Suprapubic skin (tissue), 4 donors: ENCODE results near the gene METAP2.

- PRO-cap = no peak
- RAMPAGE, long total RNA, 4 experiments = start-site peak on the plus strand in 1 of 4 experiments, at chr12:93738409-93738685 at its widest, 9 reads per replicate
These were observed 61.1 kb downstream of the CRADD start for GRCh38 chr12:93737940-93738972.

DNA sequence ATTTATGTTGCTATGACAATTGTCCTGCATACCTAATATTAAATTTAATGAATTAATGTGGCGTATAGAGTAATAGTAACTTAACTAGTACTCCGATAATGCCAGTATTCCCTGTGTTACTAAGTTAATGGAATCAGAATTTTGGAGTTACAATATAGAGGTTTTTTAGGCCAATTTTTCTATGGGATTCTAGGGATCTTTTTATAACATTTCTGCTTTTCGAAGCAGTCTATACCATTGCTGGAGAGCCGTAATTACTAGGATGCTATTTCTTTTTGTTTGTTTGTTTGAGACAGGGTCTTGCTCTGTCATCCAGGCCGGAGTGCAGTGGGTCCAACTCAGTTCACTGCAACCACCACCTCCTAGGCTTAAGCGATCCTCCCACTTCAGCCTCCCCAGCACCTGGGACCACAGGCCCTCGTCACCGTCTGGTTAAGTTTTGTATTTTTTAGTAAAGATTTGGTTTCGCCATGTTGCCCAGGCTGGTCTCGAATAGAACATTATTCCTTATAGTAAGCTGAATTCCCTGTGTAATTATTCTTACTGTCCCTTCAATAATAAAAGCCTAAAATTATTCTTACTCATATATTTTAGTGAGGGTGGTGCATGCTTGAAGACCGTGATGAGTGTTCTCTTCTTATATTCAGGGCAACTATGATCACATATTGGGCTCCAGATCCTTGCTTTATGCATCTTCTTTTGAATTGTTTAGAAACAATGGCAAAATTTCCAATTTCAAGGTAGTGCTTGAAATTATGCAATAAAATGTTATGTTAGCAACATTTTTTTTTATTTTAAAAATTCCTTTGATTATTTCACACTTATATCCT lies 66.1 kb downstream of the CRADD start:
- PRO-cap = no peak
- RAMPAGE, long total RNA, 4 experiments = no peak in any of the 4 experiments

DNA sequence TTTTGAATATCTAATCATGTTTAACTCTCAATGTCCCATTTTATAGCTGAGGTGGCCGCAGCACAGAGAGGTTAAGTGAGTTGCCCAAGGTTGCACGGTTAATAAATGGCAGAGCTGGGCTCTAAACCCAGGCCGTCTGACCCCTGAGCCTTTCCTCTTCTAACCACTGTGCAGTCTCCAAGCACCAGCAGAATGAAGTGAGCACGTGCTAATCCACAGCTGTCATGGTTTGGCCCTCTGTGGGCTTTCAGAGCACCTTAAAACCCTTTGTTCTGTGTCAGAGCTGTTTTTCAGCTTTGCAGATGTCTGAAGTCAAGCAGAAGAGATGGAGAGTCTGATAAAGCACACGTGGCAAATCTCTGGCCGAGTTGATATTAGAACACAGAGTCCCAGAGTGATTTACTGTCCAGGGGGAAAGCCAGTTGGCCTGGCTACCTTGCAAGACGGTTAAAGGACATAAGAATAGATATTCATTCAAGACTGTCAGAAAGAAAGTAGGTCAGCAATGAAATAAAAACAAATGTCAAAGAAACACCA lies 107.2 kb downstream of the CRADD start:
- PRO-cap = no peak
- RAMPAGE, long total RNA, 4 experiments = no peak in any of the 4 experiments

DNA sequence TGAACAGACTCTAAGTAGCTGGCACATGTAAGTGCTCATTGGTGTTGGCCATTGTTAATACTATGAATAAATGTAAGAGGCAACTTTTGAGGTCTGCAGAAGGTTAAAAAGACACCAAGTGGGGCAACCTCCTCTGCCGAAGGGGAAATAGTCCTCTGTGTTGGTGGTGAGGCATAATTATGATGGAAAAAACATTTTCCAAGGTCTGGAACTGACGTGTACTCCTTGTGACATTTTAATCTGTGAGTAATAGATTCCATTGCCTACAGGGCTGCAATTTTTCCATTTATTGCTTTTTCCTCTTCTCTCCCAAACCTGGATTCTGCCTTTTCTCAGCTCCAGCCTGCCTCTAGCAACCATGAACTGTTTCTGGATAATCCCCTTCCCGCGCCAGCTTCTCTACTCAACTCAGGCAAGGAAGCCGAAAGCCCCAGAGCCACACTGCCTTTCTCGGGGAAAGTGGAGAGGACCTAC lies 230.2 kb upstream of the PLXNC1 start:
- PRO-cap = no peak
- RAMPAGE, long total RNA, 4 experiments = no peak in any of the 4 experiments

DNA sequence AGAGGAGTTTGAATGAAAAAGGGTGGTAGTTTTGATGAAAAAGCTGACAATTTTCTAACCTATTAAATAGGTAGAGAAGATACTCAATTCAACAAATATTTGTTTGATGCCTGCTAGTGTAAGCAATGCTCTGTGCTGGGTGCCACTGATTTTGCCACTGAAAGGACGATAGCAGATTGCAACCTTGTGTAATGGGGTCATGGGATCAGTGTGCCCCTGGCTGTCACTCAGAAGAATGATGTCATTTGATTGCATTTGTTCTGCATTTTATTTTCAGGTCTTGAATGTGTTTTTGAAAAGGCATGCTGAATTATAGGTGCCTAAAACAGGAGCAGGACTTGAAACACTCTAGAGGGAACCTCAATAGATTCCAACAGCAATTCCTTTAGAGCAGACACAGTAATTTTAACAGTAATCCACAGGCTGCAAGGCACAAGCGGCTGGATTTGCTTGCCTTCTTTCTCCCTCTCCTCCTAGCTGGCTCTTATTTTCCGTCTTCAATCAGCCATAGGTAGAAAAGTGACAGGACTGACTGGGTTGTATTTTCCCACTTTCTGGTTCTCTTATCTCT lies 4.0 kb downstream of the PLXNC1 start:
- PRO-cap = no peak
- RAMPAGE, long total RNA, 4 experiments = no peak in any of the 4 experiments

DNA sequence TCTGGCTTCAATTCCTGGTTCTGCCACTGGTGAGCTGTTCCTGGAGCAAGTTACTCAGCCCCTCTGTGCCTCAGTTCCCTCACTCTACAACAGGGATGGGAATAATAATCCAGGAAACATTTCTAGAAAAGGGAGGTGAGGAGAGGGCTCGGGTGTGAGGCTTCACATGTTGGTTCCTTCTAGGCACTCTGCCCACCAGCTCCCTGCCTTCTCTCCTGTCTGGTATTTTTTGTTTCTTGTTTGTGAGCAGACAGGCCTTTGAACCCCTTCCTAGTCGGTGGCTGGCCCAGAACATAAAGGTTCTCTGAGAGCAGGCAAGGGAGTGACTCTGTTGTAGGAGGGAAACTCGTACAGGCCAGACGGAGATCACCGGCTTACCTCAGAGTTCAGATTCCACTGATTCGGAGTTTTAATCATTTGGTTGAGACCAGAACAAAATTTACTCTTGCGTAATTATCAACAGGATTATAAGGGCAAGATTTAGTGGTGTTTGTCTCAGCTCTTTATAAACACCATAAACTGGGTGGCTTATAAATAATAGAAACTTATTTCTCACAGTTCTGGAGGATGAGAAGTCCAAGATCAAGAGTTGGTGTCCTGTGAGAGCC lies 128.3 kb downstream of the PLXNC1 start:
- PRO-cap = no peak
- RAMPAGE, long total RNA, 4 experiments = no peak in any of the 4 experiments

GRCh38 chr12:94367422-94368364 lies 92.0 kb downstream of the CEP83 start:
- PRO-cap = no peak
- RAMPAGE, long total RNA, 4 experiments = no peak in any of the 4 experiments

DNA sequence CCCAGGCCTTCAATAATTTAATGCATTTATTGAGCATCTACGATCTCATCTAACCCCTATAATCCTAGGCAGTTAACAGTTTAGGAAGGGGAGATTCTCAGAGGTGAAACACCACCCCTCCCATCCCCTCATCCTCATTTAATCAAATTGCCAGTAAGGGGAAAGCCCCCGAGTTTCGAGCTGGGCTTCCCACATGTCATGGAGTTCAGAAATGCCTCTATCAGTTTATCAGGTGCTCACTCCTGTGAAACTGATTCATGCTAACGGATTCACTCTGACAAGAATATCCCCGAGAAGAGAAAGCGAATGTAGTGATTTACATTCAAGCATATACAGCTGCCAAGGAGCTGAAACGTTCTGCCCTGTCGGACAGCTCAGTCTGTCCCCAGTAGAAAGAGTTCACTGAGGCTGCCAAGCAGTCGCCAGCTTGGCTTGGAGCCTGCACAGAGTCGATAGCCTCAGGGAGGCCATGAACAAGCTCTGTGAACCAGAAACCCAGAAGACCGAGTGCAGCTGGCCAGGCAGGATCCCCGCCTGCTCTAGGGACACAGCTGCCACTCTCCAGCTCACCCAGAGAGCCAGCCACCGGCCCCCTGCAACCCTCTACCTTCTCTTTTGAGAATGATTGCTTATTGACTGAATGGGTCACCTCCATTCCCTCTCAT lies 88.4 kb downstream of the TMCC3 start:
- PRO-cap = no peak
- RAMPAGE, long total RNA, 4 experiments = no peak in any of the 4 experiments

GRCh38 chr12:94689674-94689984 lies 39.3 kb upstream of the TMCC3 start:
- PRO-cap = no peak
- RAMPAGE, long total RNA, 4 experiments = no peak in any of the 4 experiments

DNA sequence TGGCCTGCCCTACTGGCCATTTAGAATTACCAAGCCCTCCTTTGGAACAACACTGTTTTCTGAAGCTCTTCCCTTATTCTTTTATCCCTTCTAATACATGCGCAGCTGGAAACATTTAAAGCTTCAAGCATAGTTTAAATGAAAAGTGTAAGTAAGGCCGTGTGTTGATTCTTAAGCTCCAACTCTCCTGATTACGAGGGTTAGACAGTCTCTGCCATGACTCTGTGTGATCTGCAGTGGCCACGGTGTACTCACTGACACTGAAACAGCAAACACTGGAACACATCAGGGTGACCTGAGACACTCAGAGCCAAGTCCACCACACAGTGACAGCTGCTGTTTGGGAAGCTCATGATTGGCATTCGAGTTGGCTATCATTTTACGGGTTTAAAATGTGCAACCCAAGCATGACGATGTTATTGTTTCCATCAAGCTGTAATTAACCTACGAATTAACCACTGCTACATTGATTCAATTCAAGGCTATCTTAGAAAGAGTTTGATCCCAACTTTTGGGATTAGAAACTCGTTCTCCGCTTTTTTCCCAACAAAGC lies 62.8 kb upstream of the TMCC3 start:
- PRO-cap = no peak
- RAMPAGE, long total RNA, 4 experiments = no peak in any of the 4 experiments

DNA sequence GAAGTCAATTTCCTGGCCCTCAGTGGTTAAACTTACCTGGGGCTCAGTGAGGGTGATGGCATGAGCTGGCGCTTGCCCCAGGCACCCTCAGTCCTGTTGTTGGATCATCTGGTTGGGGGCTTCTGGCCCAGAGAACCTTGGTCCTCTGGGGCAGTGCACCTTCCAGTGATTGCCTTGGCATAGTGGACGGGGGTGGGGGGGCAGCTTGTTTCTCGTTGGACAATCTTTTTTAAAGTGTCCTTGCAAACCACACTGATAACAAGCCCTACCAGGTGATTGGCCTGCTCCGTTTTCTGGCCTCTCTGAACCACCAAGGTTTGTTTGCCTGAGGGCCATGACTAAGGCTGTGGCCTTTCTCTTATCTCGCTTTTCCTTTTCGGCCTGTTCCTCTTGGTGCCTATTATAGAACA lies 19.2 kb upstream of the METAP2 start:
- PRO-cap = no peak
- RAMPAGE, long total RNA, 4 experiments = no peak in any of the 4 experiments

DNA sequence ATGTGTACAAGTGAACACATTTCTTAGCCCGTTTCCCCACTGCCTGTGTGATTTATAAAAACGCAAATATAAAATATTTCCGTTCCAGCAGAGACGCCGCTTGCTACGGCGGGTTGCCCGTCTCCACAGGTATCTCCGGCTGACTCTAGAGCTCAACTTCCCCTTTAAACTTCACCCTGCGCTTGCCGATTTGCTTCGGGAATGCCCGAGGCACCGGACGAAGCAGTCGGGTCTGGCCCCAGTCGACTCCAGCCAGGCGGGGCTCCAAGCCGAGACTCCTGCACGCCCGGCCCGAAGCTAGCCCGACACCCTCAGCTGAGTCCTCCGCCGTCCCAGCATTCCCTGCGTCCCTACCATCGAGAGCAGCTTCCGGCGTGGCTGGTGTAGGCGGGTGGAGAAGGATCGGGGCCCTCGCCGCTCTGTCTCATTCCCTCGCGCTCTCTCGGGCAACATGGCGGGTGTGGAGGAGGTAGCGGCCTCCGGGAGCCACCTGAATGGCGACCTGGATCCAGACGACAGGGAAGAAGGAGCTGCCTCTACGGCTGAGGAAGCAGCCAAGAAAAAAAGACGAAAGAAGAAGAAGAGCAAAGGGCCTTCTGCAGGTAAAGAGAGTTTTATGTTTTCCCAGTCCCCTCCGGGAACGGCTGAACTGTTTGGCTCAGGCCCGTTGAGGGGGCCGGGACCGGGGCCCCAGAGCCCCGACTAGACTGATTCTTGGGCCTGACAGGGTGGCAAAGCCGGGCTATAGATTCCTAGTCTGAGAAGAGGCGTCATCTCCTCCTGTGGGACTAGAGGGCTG lies at the start of gene METAP2:
Gene METAP2, plus strand, starts transcription at position 424 of the 799 bp plus-strand sequence.
- PRO-cap = bidirectional peak, plus-strand start at position 427 of the sequence, minus-strand start at position 277 of the sequence
- RAMPAGE, long total RNA, 4 experiments = start-site peak on the plus strand in 4 of 4 experiments, centred at positions 413 to 469 of the sequence, 450 to 3,593 reads per replicate

- PRO-cap = unidirectional peak, plus-strand start at chr12:95547786
- RAMPAGE, long total RNA, 4 experiments = no peak in any of the 4 experiments
These were observed 3.7 kb downstream of the USP44 start for GRCh38 chr12:95547410-95548073.

- PRO-cap = no peak
- RAMPAGE, long total RNA, 4 experiments = no peak in any of the 4 experiments
These were observed 57.3 kb upstream of the USP44 start for GRCh38 chr12:95608270-95609243.

- PRO-cap = no peak
- RAMPAGE, long total RNA, 4 experiments = no peak in any of the 4 experiments
These were observed 69.2 kb downstream of the NTN4 start for GRCh38 chr12:95721277-95721754.

DNA sequence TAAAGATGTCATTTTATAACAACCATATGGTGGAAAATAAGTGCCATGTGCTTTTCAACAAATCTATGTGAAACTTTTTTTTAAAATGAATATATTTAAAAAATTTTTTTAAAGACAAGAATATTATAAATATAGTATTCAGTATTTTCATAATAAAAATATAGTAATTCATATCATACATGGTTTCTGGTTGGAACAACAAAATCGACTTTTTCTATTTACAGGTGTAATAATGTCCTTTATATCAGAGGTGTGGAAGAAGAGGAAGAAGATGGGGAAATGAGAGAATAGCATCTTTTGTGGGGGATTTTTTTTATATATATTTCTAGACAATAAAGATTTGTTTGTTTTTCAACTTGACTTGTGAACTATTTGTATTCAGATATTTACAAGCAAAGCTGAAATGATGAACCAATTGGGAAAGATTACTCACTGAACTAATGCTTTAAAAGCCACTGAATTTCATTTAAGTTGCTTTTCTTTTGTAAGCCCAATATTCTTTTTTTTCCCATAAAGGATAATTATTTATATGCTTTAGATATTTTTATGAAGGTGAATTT lies 7.1 kb downstream of the SNRPF start:
- PRO-cap = no peak
- RAMPAGE, long total RNA, 4 experiments = no peak in any of the 4 experiments

DNA sequence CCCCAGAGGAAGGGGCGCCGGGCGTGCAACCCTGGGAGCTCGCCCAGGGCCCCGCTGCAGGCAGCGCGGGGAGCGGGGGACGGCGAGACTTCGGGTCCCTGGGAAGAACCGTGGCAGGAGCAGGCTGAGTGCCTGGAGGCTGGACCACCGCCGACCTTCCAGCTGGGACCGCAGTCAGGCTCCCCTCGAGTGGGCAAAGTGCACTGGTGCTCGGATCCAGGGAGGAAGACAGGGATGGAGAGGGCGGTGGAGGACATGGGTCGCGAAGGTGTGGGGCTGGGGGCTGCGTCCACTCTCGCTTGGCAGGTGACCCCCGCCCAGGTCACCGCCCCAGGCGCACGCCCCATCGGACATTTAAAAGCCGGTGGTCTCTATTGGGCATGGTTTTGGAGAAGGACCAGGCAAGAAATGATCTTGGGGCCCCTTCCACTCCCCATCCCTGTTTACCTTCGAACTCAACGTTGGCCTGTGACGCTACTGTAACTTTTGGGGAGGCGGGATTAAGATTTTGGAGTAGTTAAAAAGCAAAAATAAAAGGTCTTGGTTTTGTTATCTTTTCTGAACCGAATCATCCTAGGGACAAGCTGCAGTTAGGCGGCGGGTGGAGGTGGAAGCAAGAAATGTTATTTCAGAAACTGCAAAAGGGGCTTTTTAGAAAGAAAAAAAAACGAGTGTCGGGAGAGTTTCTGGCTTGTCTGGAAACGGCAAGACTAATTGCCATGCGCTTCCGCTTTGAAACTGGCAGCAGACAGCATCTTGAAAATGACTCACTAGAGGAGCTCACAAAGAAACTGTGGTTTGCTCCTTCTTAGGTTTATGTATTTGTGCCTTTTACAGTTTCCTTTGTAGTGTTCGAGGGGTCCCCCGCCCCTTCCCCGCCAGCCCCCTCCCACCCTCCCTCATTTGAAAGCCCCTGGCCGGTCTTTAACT lies 1.1 kb downstream of the ELK3 start:
- PRO-cap = no peak
- RAMPAGE, long total RNA, 4 experiments = no peak in any of the 4 experiments

GRCh38 chr12:96239724-96240111 lies 45.5 kb downstream of the ELK3 start:
- PRO-cap = no peak
- RAMPAGE, long total RNA, 4 experiments = no peak in any of the 4 experiments

DNA sequence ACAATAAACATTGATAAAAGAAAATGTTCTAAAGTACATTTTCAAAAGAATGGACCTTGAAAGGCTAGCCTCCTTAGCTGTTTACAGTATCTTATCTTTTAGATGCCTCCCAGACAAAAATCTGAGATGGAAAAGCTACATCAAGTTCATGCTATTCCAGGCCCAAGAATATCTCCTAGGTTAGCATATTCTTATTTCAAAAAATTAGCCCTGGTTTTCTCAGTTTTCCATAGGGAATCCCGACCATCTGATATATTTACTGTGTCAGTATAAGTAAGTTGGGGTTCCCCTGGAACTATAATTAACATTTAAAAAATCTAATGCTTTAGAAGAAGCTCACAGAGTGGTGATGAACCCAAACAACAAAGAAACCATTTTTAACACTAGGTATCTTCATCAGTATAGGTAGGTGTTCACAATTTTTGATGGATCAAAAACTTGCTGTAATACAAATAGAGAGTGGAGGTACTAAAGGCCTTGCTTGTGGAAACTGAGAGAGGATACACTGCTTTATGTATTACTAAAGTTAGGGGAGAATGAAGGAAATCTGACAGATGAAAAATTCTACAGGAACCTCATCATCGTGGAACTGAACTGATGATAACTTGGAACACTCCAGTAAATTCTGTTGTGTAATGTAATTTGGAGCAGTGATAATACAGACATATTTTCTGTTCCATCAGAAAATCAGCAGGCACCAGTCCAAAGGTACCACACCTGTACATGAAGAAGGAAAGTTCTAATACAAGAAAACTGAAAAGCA lies 73.8 kb downstream of the ELK3 start:
- PRO-cap = no peak
- RAMPAGE, long total RNA, 4 experiments = no peak in any of the 4 experiments

- PRO-cap = no peak
- RAMPAGE, long total RNA, 4 experiments = no peak in any of the 4 experiments
These were observed 86.4 kb downstream of the ELK3 start for GRCh38 chr12:96280287-96281314.